Diencephalon (tissue), 2 donors: ENCODE measurements around the genes UQCRHL and SPEN.

DNA sequence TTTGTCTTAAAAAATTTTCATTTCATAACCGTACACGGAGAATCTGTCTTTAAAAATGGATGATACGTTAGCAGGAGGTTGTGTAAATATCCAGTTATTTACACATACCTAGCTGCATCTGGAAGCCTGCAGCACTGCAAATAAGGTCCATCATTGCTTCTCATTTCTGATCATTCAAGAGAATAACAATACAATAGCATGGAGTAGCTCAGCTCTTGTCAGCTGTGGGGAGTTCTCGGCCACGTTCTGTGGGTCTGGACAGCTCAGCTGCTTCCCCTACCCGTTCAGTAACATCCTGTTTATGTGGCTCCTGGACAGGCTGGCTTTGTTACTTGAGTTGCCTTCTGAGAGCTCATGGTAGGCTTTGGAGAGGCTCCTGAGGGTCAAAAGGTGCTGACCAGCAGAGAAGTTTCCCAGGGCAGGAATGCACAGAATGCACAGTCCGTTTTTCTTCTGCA, 35.9 kb downstream of the KAZN start:
- RAMPAGE, long total RNA, result no peak

- RAMPAGE, long total RNA, result no peak
These were observed 135.2 kb downstream of the KAZN start for GRCh38 chr1:14733637-14734056.

- RAMPAGE, long total RNA, result no peak
These were observed 206.7 kb upstream of the TMEM51 start for GRCh38 chr1:14946639-14947539.

- RAMPAGE, long total RNA, result no peak
These were observed 36.4 kb upstream of the TMEM51 start for GRCh38 chr1:15116958-15117812.

DNA sequence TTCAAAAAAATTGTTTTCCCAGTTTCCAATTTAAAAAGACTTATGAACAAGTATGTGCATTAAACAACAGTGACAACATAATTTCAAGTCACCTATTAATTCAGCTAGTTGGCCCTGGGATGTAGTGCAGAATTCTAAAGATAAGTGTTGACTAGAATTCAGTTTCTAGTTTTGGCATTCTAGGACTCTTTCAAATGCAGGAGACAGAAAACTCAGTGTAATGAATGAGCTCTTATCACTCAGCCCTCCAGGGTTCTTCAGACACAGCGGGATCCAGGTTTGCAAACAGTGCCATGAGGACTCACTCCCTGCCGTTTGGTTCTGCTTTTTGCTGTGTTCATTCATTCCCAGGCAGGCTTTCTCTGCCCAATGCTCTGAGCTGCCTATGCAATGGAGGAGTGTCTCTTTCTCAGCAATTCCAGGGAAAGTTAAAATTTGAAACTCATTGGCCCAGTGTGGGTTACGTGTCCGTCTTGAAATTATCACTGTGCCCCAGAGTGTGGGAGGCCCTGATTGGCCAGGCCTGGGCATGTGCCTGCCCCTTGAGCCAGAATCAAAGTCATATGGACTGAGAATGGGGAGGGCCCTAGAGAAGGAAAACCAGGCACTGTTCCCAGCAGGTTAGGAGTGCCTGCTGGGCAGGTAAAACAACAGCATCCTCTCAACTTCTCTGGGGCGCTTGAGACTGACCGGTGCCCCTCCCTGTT, 43.3 kb downstream of the TMEM51 start:
- RAMPAGE, long total RNA, result no peak

- RAMPAGE, long total RNA, result no peak
These were observed 33.7 kb upstream of the FHAD1 start for GRCh38 chr1:15213278-15213784.

DNA sequence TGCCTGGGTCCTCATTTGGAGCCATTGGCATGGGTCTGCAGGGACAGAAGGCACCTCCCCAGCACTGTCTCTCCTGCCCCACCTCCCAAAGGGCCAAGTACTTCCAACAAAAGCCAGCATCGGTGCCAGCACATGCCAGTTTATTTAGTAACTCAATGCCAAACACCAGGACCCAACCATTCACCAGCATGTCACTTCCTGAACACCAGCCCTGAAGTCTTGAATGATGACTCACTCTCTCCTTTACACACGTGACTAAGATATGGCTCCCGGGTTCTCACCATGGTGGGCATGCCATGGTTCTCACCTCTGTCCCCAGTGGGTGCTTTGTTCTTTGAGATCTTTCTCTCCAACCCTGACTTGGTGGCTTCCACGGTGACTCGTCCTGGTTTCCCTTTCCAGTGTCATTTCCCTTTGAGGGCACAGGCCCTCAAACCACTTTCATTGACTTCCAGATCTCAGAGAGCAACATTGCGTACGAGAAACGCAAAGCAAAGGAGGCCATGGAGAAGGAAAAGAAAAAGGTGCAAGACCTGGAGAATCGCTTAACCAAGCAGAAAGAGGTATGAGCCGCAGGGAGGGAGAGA, 57.2 kb upstream of the EFHD2 start:
- RAMPAGE, long total RNA, result no peak

DNA sequence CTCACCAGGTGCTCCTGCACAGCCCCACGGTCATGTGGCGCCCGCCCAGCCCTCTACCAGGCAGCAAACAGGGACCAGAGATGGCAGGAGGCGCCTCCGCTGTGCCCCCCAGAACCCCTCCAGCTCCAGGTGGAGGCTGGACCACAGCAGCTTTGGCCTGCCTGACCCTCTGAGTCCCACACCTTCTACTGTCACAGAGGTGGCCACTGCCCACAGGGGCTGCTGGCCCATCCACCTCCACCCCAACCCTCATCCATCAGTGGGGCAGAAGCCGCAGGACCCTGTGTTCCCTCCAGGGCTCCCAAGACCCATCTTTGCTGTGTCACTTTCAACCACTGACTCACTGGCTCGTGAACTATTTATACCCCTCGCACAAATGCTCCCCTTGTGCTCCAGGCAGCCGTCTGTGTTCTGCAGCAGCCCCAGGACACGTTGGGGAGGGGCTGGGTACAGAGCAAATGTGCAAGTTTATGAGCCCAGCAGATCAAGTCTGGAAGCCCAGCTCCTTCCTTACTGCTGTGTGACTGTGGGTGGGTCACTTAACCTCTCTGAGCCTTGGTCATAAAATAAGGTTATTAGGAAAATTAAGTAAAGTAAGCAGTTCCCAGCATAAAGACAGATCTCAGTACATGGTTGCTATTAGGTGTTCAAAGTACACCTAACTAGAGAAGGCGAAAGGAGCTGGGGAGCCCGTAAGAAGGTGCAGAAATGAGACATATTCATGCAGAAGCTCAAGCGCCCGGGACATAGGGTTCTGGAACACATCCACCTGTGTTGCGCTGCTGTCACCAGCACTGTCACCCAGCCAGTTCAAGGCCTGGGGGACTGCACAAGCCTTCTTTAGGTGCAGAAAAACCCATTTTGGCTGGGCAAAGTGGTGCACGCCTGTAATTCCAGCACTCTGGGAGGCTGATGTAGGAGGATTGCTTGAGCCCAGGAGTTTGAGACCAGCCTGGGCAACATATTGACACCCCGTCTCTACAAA, 13.6 kb downstream of the EFHD2 start:
- RAMPAGE, long total RNA, result no peak

- RAMPAGE, long total RNA, result no peak
These were observed 12.5 kb upstream of the CTRC start for GRCh38 chr1:15425516-15426289.

DNA sequence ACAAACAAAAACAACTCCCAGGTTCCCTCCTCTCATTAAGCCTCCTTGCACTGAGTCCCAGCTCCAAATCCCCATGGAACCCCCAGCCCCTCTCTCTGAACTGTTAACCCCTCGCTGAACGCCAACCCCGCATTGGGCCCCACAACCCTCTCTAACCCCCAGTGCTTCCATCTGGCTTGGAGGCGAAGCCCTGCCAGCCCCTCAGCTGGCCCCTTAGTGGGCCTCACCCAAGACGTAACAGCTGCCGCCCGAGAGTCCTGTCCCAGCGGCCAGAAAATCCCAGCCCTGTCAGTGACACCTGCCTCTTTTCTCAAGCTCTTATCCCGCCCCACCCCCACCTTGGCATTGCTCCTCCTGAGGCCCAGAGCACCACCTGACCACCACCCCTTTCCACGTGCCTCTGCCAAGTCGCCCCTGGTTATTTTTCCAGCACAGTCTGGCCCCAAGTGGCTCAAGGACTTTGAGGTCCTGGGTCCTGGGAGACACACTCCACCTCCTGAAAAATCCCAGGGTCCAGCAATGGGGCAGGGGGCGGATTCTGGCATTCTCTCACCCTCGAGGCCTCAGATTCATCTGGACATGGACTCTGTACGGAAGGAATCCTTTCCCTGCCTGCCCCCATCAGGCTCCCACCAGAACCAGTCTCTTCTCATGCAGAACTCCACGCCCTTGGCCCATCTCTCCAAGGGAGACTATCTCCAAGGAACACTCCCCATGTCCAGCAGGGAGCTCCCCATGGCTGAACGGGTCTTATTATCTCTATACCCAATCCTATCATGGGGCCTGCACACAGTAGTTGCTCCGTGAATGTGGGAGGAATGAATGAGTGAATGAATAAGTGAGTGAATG, 5.8 kb upstream of the CTRC start:
- RAMPAGE, long total RNA, result no peak

GRCh38 chr1:15659828-15660438, 420 bp downstream of the RSC1A1 start:
- RAMPAGE, long total RNA, result no peak

- RAMPAGE, long total RNA, result no peak
These were observed 2.8 kb upstream of the PLEKHM2 start for GRCh38 chr1:15681268-15681866.

- RAMPAGE, long total RNA, result no peak
These were observed 13.0 kb downstream of the PLEKHM2 start for GRCh38 chr1:15696940-15697795.

GRCh38 chr1:15704820-15705244, 20.7 kb downstream of the PLEKHM2 start:
- RAMPAGE, long total RNA, result no peak

DNA sequence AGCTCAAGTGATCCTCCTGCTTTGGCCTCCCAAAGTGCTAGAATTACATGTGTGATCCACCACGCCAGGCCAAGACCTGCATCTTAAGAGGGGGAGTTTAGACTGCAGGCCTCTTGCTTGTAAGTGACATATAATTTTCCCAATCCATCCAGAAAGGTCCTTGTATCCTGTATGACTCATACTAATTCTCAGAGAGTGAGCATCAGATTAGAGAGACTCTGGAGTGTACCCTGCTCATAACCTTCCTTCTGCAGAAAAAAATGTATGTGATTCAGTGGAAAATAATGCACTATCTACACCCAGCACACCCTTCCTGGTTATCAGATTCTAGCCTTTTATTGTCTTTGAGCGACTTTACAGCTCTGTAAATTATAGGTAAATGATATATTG, 12.4 kb downstream of the UQCRHL start:
- RAMPAGE, long total RNA, result no peak

DNA sequence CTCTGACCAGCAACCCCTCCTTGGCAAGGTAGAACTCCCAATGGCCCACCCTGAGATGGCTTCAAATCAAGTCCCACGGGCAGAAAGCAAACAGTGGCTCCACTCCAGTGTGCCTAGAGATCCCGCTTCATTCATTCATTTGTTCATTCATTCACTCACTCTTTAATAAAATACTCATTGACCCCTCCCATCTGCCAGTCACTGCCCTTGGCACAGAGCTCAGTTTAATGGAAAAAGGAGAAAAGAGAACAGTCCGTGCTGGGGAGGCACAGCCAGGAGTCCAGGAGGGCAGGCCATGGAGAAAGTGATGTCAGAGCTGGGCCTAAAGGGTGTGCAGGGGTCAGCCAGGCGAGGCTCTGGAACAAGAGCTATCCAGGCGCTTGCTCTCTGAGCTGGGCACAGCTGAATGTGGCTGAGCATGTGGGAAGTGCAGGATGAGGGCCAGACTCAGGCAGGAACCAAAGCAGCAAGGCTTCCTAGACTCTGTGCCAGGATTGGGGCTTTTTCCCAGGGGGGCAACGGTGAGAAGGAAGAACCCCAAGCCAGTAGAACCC, 8.0 kb downstream of the UQCRHL start:
- RAMPAGE, long total RNA, result no peak

DNA sequence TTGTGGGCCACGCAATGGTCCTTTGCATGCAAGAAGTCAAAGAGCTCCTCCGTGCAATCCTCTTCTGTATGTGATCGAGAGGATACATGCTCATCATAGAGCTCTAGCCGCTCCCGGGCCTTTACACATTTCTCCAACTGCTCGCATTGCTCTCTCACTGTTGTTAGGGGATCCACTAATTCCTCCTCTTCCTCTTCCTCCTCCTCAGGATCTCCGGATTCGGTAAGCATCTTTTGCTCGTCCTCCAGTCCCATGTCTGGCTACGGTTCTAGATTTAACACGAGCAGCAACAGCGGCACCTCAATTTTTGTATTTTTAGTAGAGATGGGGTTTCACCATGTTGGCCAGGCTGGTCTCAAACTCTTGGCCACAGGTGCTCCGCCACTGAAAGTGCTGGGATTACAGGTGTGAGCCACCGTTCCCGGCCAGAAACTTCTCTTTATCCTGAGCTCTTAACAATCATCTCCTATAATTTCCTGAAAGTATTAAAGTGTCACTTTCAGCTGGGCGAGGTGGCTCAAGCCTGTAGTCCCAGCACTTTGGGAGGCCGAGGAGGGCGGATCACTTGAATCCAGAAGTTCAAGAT, at the start of gene UQCRHL:
UQCRHL (minus strand) TSS at position 254 of the 586 bp plus-strand sequence.
- RAMPAGE, long total RNA, result no peak

DNA sequence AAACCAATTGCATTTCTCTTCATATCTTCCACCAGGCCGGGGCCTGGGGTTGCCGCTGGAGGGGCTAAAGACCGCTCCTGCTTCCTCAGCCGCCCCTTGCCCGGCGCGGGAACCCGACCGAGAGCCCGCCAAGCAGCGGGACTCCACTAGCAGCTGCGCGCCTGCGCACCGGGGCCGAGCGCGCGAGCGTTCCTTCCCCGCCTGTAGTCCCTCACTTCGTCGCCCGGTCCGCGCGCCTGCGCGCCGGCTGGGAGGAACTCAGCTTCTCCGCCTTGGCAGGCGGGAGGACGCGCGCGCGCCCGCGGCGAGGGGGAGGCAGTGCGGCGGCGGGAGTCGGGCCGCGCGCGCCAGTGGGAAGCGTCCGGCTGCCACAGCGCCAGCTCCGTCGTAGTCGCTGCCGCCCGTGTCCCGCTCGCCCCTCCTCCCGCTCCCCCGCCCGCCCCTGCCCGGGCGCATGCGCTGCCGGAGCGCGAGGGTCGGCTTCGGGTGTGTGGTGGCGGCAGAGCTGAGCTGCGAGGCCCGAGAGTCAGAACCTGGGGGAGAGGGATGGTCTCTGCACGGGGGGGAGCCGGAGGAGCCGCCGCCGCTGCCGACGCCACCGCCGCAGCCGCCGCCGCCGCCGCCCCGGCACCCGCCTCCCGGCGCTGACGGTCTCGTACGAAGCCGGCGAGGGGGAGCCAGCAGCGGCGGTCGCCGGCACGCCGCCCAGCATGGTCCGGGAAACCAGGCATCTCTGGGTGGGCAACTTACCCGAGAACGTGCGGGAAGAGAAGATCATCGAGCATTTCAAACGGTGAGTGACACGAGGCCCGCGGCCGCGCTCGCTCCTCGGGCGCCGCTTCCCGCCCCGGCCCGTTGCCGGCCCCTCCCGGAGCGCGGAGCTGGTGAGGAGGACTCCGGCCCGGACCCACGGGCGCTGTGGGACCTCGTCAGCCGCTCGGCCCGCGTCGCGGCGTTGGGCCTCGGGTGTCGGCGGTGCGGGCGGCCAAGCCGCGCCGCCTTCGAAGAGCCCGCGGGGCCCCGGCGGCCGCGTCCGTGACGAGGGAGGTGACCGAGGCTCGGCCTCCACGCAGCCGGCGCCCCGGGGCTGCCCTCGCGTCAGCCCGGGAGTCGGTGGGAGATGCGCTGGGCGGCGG, at the start of gene SPEN:
SPEN (plus strand) TSS at position 350 of the 1,136 bp plus-strand sequence.
- RAMPAGE, long total RNA, result no peak

DNA sequence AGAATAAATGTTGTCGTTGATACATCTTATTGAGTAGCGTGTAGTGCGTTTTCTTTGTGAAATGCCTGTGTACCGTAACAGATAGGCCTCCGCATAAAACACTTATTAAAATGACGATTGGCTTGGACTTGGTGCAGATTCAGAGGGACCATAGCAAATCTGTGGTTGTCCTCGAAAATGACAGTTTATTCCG, 1.4 kb downstream of the SPEN start:
- RAMPAGE, long total RNA, result no peak

- RAMPAGE, long total RNA, result no peak
These were observed 47.9 kb downstream of the ZBTB17 start for GRCh38 chr1:15927882-15928439.